ENCODE data around the genes CCNB2 and ICE2.

DNA sequence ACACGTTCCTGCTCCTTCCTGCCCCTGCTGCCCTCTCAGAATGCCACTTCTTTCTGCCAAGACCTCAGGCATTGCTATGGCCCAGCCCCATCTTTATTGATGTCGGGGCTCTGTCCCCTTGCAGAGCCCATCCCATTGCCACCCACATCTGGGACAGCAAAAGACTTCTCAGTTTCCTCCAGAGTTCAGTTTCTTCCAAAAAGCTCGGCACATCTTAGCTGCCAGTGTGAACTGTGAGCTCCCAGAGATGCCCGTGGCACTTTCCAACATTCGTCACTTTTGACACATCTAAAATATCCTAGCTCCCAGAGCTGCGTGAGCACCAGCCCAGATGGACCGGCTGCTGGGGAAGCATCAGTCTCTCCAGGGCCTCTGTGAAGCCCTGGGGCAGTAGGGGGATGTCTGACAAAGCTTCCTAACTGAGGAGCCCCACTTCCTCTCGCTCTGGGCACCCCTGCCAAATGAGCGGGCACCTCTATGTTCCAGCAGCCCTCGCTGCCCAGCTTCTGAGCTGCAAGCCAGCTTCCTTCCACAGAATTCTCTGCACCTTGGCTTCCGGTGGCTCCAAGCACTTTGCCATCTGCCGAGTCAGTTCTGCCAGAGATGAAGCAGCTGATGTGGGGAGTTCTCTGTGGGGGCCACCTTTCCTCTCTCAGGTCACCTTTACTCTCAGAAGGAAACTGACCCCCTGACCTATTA, 91.0 kb downstream of the LIPC start:
- PRO-cap = no peak

GRCh38 chr15:58667003-58668219, 82.1 kb downstream of the ADAM10 start:
- PRO-cap = no peak

- PRO-cap = bidirectional peak, plus-strand start at chr15:59105146, minus-strand start at chr15:59104938; bidirectional peak, plus-strand start at chr15:59105520, minus-strand start at chr15:59105495
Measured at GRCh38 chr15:59104667-59105998, at the start of gene CCNB2. Gene CCNB2 (plus strand): TSS chr15:59105146.

GRCh38 chr15:59298104-59298968, 74.3 kb downstream of the MYO1E start:
- PRO-cap = no peak

DNA sequence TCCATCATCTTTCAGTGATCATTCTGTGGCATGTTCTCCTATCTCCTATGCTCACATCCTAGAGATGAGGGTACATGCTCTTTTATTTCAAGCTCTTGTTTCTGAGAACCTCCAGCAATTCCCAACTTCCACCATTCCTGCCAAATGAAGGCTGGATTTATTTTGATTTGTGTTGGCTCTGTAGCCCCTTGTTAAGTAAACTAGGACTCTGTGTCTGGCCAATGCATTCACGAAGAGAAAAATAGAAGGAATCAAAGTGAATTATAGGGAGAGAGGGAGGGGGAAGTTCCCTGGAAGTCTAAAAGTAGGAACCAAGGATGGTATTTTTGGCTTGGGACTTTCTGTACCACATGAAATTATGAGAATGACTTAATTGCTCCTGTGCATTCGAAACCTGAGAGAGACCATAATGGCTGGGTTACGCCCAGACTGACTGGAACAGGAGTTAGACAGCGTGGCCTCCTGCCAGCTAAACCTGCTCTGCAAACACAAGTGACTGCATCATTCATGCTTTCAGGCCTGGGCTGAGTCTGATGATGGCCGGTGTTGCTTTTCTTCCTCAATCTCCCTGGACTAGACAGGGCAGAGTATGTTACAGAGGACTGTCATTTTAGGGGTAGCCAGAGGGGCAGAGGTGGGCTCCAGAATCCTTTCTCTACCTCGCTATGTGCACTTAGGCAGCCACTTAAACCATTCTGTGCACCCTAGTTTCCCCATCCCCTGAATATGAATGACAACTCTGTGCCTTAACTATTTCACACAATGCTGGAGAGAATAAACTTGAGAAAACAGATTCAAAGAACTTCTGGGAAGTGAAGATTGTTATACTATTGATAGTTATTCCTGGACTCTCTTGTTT, 58.9 kb downstream of the MYO1E start:
- PRO-cap = no peak

DNA sequence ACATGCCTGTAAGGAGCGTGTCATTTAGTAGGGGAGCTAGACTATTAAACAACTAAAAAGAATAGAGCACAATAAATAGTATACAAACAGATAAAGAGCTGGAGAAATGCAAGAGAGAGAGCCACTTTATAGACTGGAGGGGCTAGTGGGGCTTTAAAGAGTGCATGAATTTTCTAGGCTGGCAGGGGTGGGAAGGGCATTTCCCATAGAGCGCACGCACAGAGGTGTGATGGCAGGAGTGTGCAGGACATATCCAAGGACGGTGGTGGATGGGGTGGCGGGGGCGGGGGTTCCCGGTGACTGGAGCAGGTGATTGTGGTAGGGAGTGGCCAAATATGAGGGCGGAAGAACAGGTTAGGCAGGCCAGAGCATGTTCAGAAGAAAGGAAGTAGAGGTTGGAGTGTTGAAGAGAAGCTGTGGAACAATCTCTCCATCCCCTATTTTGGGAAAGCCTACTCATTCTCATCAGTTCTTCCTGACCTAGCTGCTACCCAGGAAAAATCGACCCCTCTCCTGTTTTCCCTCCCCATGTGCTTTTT, 18.1 kb downstream of the FAM81A start:
- PRO-cap = no peak

DNA sequence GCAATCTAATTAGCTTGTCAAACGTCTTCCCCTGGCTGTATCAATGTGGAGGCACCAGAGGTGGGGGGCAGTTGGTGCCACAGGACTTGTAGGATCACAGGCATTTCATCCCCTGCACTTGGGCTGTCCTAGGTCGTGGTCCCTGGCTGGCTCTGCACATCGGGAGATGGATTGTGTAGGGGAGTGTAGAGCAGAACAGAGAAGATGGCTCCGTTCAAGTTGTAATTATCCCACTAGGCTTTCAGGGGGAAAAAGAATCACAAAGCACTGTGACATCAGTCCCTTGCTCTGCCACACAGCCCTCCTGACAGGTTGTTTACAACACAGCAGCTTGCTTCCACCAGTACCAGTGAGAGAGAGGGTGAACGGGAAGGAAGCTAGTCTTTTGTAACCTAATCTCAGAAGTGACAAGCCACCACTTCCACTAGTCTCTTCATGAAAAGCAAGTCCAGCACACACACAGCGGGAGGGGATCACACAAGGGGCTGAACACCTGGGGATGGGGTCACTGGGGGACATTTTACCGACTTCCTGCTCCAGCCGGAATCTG, 86.2 kb downstream of the FAM81A start:
- PRO-cap = no peak

- PRO-cap = no peak
Measured at GRCh38 chr15:59609625-59610118, 1.9 kb upstream of the GCNT3 start.

DNA sequence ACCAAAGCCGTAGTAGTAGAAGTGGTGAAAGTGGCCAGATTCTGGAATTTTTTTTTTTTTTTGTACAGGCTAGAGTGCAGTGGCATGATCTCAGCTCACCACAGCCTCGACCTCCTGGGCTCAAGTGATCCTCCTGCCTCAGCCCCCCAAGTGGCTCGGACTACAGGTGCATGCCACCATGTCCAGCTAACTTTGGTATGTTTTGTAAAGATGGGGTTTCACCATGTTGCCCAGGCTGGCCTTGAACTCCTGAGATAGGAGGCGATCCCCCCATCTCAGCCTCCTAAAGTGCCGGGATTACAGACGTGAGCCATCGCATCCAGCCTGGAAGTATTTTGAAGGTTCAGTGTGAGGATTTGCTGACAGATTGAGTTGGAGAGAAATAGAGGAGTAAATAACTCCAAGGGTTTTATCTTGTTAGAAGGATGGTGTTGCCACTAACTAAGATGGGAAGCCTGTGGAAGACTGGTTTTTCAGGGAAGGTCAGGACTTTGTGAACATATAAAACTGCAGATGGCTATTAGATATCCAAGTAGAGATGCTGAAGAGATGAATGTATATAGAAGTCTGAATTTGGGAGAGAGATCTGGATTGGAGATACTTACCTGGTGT, 14.2 kb downstream of the GCNT3 start:
- PRO-cap = no peak

DNA sequence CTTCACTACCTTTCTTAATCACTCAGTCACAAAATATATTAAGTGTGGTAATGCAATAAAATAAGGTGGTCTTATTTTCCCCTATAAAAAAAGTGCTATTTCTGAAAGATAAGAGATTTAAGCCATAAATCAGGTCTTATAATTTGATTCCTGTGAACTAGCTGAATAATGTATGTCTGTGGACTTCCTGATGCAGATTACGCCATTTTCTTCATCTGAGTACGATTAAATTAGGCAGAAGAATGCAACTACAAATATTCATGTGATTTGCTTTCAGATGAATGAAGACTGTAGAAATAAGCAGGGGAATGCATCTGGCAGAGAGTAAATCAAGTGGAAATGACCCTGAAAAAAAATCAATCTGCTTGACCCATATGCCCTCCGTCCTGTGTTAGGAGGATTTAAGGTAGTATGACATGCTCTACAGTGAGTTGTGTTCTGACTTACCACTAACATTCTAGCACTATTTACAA, 14.8 kb downstream of the BNIP2 start:
- PRO-cap = no peak

- PRO-cap = no peak
Measured at GRCh38 chr15:59803224-59804159, 114.4 kb upstream of the BNIP2 start.

- PRO-cap = no peak
Measured at GRCh38 chr15:60346425-60347683, 50.9 kb downstream of the ANXA2 start.

GRCh38 chr15:60478788-60479783, at the start of gene ICE2:
Gene ICE2 (minus strand): TSS chr15:60479142.
- PRO-cap = bidirectional peak, plus-strand start at chr15:60479207, minus-strand start at chr15:60479074

GRCh38 chr15:60517983-60518460, 39.1 kb upstream of the ICE2 start:
- PRO-cap = no peak

- PRO-cap = no peak
Measured at GRCh38 chr15:60580501-60581237, 101.7 kb upstream of the ICE2 start.

DNA sequence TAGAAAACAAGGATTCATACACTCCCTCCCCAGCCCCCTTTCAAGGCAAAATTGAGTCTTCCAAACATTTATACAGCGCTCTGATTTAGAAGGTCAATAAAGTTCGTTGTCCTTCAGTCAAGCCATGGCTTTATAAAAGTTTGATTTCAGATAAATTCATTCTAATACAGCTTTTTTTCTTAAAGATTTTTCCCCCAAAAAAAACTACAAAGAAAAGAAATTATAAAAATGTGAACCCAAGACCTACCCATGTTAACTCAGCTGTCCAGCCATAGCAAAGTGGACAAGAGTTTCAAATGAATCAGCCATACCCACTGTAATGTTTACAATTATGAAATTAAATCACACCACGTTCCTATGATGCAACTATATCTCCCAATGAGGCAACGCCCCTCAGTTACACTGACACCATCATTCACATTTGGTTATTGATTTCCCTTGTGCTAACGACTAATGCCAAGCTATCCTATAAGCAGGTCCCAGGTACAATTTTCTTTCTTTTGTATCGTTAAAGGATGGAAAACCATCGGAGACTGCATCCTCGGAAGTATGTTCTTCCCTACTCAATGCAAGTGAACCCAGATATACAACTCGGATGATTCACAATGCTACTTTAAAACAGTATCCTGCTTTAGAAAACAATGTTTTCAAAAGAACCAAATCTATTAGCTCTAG, 115.1 kb upstream of the ICE2 start:
- PRO-cap = no peak

DNA sequence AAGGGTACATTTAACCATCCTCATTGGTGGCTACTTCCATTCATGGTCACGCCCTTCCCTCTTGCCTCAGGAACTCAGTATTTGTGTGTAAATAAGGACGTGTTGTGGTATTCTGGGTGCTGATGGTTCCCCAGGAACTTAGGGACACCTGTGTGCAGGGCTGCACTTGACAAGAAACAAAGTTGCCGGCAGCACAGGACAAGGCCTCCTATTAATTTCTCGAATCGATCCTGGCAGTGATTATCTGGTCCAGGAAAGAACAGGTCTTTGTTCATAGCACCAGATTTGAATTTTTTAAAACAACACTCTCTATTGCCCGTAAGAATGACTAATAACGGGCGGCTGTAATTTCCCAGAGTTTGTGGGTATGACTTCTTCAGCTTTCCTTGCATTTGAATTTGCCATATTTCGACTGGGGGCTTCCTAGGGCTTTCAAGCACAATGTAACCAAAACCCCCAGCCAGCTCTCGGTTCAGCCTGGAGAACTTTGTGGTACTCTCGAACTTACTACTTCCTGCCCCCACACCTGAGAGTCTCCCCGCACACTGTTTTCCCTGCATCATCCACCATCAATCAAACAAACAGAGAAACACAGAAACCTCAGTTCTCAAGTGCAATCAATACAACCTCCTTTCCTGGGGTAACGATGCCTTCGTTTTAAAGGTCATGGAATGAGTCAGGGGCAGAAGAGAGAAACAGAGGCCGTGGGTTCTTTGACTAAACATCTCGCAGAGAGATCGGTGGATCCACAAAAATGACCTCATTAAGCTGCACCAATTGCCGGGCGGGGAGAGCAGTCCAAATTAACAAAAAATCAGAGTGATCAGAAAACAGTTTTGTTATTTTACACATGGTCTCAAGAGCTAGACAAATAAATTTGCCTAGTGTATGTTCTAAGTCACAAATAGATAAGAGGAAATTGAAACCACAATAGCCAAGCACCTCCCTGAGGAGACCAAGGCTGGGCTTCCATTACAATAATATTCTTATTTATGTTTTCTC, 241.8 kb upstream of the ICE2 start:
- PRO-cap = no peak

- PRO-cap = no peak
Measured at GRCh38 chr15:60822908-60823653, 344.1 kb upstream of the ICE2 start.

DNA sequence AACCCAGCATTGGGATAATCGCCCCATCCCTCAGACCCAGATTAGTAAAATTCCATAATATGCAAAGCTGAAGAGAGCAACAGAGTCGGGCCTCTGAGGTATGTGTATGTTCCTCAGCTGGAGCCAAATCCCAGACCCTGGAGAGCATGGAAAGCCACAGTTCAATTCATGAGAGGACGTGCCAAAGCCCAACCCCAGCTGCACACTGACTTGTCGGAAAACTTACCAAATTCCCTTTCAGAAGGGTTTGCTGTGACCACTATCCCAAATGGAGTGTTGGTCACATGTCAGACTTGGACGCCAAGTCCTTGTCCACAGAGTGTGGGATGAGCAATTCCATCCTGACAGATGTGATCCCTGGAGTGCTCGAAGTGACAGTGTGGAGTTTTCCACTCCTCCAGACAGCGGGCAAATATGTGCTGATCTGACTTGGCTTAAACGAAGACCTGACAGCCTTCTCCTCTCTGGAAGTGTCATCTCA, 71.2 kb downstream of the RORA start:
- PRO-cap = no peak

- PRO-cap = no peak
Measured at GRCh38 chr15:61195736-61196308, 33.3 kb downstream of the RORA start.

Data from WTC11 (cell line).